Heart (tissue), 3 donors: ENCODE measurements around the gene LMX1B.

GRCh38 chr9:125150376-125150850 is 7.1 kb upstream of the SCAI start:
- RAMPAGE, long total RNA, 2 experiments = no peak in any of the 2 experiments

DNA sequence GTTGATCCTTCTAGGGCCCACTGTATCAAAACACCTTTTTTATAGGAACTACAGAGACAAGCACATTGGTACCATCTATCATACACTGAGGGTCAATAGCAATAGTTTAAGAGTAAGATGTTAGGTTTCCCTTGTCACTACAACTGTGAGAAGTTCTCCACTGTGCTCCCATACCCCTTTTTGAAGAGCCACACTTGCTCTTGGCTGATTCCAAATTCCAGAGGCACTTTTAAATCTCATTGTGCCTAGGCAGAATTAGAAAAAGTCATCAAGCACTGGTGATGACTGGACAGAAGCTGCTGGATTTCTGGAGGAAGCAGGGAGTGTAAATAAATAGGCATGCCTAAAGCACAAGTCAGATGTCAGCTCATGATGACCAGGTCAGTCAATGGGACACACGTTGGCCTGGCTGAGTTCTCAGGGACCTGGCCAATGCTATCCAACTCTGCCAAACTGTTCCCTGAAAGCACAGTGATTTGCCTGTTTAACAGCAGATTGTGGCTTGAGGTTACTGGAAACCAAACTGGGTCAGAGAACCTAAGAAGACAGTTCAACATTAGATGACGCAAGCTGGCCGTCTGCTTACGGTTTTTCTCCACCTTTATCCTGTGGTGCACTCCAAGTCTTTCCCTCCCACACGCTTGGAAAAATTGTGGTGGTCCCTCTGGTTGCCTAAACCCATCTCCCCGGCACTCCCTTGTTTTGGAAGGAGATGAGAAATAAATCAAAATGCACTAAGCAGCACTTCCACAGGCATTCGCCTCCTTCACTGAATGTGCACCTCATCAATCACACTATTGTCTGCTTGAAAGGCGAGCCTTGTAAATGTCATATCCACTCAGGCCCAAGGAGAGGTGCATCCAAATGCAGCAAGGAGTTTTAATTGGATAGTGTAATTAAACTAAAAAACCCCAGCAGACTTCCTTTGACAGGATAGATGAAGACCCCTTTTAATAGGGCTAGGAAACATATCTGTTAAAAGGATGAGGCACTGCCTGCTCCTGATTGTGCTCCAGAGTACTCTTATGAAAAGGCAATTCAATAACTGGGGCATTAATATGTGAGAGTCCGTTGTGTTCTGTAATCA is 199.3 kb downstream of the GAPVD1 start:
- RAMPAGE, long total RNA, 2 experiments = no peak in any of the 2 experiments

- RAMPAGE, long total RNA, 2 experiments = no peak in any of the 2 experiments
These were observed 174.3 kb downstream of the MAPKAP1 start for GRCh38 chr9:125532497-125533243.

DNA sequence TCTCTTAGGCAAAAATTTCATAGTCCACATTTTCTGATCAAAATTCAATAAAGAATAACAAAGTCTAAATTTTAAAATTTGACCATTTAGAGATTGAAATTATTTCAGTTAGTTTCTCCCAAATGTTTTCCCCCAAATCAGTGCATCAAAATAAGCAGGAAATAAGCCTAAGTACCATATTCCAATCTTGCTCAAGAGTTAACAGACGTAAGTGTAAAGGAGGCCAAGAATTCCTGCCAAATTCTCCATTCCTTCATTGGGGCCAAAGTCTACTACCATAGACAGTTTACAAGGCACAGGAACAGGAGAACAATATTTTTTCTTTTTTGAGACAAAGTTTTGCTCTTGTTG is 128.1 kb downstream of the MAPKAP1 start:
- RAMPAGE, long total RNA, 2 experiments = no peak in any of the 2 experiments

GRCh38 chr9:125675246-125675876 is 31.6 kb downstream of the MAPKAP1 start:
- RAMPAGE, long total RNA, 2 experiments = no peak in any of the 2 experiments

GRCh38 chr9:125750141-125750996 is 3.2 kb downstream of the PBX3 start:
- RAMPAGE, long total RNA, 2 experiments = no peak in any of the 2 experiments

- RAMPAGE, long total RNA, 2 experiments = no peak in any of the 2 experiments
These were observed 12.1 kb downstream of the PBX3 start for GRCh38 chr9:125759223-125759780.

- RAMPAGE, long total RNA, 2 experiments = no peak in any of the 2 experiments
These were observed 22.3 kb downstream of the PBX3 start for GRCh38 chr9:125769228-125770203.

- RAMPAGE, long total RNA, 2 experiments = no peak in any of the 2 experiments
These were observed 41.1 kb downstream of the MVB12B start for GRCh38 chr9:126367674-126368182.

GRCh38 chr9:126392861-126393450 is 66.3 kb downstream of the MVB12B start:
- RAMPAGE, long total RNA, 2 experiments = no peak in any of the 2 experiments

DNA sequence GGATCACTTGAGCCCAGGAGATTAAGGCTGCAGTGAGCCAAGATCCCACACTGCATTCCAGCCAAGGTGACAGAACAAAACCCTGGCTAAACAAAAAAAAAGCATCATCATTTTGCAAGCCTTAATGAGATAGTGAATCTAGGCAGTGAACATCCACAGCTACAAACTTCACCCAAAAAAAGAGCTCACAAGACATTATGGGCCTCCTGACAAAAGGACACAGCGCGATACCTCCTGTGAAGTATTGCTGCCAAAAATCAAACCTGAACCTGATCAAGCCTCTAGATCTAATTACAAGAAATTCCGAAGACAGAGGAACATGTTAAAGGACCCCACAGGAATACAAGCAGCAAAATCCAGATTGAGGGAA is 16.5 kb upstream of the LMX1B start:
- RAMPAGE, long total RNA, 2 experiments = no peak in any of the 2 experiments

DNA sequence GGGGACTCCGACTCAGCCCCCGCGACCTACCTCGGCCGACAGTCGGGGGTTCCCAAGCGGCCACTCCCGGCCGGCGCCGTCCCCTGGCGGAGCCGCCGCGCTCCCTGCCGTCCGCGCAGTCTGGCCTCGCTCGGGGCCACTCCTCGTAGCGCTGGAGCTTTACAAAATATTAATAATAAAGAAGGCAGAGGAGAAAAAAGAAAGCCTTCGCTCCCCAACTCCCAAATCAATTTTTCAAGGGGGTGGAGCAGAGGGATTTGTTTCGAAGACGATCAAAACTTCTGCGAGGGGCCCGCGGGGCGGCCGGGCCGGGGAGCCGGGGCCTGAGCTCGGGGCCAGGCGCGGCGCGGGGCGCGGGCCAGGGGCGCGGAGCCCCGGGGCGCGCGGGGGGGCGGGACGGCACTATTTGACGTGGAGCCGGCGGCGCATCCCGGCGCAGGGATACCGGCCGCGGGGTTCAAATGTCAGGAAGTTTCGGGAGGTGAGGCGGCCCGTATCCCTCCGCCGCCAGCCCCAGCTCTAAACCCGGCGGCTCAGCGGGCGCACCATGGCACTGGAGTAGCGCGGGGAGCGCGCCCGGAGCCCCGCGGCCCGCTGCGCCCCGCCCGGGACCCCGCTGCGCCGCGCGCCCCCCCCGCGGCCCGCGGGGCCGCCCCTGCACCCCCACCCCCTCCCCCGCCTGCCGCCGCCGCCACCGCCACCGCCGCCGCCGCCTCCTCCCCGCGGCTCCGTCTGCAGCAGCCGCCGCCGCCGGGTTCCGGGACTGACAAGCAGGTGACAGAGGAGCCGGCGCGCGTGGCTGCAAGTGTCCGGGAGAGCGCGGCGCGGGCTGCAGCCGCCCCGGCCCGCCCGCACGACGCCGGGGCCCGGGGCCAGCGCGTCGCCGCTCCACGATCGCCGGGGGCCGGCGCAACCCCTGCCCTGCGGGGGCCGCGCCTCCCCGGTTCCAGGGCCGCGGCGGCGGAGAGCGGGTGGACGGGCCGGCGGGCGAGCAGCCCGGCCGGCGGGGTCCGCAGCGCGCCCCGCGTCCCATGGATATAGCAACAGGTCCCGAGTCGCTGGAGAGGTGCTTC is at the start of gene LMX1B:
LMX1B (plus strand) TSS at position 510 of the 1,073 bp plus-strand sequence.
- RAMPAGE, long total RNA, 2 experiments = no peak in any of the 2 experiments

GRCh38 chr9:126672788-126673122 is 59.0 kb downstream of the LMX1B start:
- RAMPAGE, long total RNA, 2 experiments = no peak in any of the 2 experiments

DNA sequence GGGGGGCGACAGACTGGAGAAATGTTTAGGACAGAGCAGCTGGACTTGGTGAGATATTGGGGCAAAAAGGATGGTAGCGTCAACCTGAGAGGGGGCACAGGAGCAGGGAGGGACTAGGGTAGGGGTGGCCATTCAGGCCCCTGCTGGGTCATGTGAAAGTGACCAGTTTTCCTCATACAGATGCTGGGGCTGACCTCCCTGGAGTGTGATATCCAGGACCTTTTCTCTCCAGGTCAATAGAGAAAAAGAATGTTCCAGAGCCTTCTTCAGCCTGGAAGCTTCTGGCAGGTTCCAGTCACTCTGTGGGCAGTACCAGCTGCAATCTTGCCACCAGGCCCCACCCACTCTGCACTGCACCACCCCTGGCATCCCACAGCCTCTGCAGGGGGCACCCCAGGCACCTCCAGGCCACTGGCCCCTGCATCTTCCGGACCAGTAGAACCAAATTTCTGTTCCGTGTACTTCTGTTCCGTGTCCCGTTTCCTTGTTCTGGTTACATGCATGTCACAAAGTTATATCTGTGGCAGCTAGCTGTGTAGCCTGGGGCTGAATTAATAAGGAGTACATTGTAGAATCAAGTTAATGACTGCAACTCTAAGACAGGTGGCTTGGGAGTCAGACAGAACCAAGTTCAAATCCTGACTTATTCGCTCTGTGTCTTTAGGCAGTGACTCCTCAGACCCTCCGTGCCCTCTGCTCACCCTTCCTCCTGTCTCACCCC is 83.3 kb upstream of the ZBTB43 start:
- RAMPAGE, long total RNA, 2 experiments = no peak in any of the 2 experiments

GRCh38 chr9:126813090-126813896 is 8.5 kb downstream of the ZBTB43 start:
- RAMPAGE, long total RNA, 2 experiments = no peak in any of the 2 experiments

DNA sequence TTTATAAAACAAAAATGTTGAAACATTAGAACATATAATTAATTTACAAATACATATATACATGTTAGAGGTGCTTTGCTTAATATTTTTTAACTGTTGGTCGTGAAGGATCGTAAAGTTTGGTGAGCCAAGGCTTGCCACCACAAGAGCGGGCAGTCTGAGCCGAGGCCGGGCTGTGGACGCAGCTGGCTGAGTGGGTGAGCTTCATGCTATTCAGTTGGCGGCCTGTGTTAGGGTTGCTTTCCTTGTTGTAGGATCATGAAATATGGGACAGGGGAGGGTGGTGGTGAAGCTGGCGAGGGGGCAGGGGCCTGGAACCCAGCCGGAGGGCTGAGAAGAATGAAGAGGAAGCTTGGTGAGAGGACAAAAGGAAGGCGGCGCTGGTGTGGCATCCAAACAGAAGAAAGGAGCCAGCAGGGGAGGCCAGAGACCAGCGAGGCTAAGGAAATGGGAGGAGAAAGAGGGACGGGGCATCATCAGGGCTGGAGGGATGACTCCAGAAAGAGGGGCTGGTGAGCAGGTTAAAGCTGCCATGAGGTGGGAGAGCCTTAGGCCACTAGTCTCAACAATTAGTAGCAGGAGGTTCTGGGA is 18.3 kb downstream of the RALGPS1 start:
- RAMPAGE, long total RNA, 2 experiments = no peak in any of the 2 experiments

- RAMPAGE, long total RNA, 2 experiments = no peak in any of the 2 experiments
These were observed 42.4 kb downstream of the RALGPS1 start for GRCh38 chr9:126956750-126957645.

GRCh38 chr9:127096076-127096783 is 26.2 kb downstream of the ANGPTL2 start:
- RAMPAGE, long total RNA, 2 experiments = no peak in any of the 2 experiments

DNA sequence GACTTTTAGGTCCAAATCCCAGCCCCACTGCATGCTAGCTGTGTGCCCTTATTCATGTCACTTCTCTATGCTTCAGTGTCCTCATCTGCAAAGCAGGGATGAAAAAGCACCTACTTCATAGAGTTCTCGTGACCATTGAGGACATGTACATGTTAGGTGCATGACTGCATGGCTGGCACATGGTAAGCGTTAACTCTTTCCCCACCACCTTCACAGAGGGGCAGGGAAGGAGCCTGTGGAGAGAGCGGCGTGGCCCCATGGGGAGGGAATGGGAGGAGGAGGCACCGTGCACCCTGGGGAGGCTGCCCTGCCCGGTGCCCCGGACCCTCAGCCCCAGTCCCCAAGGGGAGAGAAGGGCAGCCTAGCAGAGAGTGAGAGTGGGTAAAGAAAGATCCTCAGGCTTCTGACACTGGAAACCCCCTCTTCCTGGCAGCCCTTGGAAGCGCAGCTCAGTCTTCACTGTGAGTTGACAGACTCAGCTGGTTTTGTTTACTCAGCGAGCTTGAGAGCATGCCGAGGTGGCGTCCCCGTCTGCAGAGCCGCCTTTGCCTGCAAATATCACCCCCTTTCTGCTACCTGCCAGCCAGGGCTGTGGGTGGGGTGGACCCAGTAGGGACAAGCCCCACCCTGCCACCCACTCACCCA is 10.6 kb upstream of the ANGPTL2 start:
- RAMPAGE, long total RNA, 2 experiments = no peak in any of the 2 experiments

DNA sequence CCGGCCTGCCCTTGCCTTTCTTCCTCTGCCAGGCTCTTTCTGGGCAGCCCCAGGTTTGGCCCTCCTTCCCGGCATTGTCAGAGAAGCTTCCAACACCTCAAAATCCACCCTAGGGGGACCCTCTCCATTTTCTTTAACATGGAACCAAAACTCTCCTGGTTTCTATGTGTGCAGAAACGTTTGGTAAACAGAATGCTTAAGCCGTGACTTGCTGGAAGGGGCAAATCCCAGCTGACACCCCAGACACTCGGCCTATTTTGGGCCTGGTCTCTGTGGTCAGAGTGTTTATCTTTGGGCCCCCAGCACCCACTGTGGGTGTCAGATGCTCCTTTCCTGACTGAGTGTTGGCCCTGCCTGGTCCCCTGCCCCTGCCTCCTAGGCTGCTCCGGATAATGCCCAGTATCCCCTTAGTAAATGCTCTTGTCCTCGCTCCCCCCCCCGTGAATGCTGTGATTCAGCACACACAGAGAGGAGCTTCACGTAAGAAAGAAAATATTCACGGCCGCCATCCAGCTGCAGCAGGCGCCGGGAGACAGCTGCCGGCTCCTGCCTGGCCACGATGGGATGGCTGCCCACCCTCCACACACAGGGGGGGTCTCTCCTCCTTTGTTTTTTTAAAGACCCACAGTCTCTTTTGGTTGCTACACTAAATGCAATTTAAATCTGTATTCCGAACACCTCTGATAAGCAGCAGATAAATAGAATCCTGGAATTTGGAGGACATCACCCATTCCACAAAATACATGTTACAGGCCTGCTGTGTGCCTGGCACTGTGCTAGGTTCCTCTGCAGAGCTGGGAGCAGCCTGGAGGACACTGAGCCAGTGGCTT is 11.4 kb upstream of the ANGPTL2 start:
- RAMPAGE, long total RNA, 2 experiments = no peak in any of the 2 experiments